Aortic smooth muscle cell (primary cell): ENCODE measurements around the genes SEPTIN10, SOWAHC, RGPD5, MERTK, TMEM87B and RGPD8.

GRCh38 chr2:109613224-109614280 lies at the start of gene SEPTIN10:
TSS of gene SEPTIN10 (minus strand) at chr2:109613966.
- RRBS, result 2% methylated on average over 36 of the region's 114 CpGs

- RRBS, result 1% methylated on average over 39 of the region's 70 CpGs
These were observed at the start of gene SOWAHC for GRCh38 chr2:109614281-109614772. TSS of gene SOWAHC (plus strand) at chr2:109614364.

DNA sequence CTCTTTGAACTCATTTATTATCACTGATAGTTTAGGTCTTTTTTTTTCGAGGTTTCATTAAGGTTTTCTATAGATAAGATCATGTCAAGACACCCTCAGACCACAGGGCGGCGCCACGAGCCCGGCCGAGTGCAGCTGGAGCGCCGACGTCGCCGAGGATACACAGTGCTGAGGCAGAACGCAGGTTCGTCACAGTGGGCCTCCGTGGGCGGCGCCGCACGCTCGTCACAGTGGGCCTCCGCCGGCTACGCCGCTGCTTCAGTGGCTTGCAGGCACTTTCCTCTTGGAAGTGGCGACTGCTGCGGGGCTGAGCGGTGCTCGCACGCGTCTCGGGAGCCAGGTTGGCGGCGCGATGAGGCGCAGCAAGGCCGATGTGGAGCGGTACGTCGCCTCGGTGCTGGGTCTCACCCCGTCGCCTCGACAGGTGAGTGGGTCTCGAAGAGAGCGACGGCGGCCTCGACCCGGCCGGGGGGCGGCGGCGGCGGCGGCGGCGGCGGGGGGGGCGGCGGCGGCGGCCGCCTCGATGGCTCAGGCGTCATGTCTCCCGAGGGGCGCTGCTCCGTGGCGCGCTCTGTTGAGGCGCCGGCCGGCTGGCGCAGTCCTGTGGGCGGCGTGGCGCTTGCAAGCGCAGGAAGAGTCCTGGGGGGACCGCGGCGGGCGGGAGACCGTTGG lies at the start of gene RGPD5:
Gene RGPD5 (plus strand): TSS at position 192 of the 672 bp plus-strand sequence.
- RRBS, result 6% methylated on average over 9 of the region's 82 CpGs

GRCh38 chr2:110104373-110104934 lies 11.2 kb downstream of the MALL start:
- RRBS, result no CpG with 5 or more reads among the region's 6 CpGs

- RRBS, result no CpG with 5 or more reads among the region's 3 CpGs
These were observed 9.3 kb upstream of the MALL start for GRCh38 chr2:110124876-110125299.

- RRBS, result no CpG with 5 or more reads among the region's 3 CpGs
These were observed 20.0 kb downstream of the BUB1 start for GRCh38 chr2:110657848-110658273.

DNA sequence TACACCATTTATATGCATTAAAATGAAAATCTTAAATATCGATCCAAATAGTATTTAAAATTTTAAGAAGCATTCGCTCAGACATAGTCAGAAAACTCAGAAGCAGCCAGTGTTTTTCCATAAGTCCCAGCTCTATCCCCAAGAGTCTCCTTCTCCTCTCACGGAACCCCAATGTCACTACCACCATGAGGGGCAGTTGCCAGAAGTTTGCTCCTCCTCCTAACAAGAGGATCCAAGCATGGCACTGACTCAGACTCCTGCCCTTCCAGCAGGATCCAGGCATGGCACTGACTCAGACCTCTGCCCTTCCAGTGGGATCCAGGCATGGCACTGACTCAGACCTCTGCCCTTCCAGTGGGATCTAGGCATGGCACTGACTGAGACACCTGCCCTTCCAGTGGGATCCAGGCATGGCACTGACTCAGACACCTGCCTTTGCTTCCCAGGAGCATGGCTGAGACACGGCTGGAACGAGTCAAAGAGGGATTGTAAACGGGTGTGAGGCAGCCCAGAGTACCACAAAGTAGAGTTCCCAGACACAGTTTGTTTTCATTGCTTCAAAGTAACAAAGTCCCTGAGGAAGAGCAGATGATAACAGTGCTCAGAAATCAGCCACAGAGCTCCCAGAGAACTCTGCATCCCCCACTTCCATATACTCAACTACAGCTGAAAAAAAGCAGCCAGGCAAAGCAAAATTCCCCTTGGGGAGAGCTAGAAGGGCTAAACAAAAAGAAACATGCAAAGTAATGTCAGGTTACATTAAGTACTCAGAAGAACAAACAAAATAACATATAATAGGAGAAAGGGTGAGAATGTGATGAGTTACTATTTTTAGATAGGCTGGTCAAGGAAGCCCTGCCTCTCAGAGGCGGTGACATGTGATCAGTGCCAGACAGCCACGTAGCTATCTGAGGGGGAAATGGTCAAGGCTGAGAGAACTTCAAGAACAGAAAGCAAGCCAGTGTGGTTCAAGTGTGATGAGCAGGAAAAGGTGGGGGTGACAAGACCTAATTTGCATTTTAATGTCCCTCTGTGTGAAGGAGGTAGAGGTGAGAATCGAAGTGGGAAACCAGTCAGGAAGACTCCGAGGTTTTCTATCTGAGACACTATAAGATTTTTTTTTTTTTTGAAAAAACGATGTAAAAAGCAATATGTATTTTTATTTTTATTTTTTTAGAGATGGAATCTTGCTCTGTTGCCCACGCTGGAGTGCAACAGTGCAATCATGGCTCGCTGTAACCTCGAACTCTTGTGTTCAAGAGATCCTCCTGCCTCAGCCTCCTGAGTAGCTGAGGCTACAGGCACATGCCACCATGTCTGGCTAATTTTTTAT lies 2.9 kb downstream of the BUB1 start:
- RRBS, result no CpG with 5 or more reads among the region's 14 CpGs

DNA sequence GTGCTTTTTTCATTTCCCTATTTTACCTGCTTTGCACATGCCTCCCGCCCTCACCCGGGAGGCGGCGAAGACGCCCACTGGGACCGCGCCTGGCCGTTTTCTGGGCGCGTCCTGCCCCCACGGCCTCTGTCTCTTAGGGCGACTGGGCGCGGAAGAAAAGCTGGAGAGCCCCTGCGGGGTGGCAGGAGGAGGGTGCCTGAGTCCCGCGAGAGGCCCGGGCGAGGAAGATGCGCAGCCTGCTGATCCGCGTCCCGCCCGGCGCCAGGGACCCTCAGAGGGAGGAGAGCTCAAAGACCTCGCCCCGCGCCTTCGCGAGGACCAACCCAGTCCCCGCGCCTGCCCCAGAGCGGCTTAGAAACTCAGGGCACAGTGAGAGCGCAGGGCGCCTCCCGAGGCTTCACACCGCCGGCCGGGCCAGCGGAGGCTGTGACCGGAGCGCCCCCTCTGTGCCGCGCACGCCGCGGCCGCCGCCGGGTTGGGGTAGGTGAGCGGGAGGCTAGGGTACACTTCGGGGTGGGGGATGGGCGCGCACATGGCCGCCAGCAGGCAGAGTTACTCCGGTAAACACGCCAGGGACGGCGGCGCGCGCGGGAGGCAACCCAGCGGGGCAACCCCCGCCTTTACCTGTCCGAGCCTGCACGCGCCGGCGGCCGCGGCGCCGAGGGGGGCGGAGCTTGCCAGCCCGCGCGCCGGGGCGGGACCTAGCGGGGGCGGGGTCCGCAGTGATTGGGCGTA lies 416 bp upstream of the BCL2L11 start:
- RRBS, result 1% methylated on average over 44 of the region's 84 CpGs

DNA sequence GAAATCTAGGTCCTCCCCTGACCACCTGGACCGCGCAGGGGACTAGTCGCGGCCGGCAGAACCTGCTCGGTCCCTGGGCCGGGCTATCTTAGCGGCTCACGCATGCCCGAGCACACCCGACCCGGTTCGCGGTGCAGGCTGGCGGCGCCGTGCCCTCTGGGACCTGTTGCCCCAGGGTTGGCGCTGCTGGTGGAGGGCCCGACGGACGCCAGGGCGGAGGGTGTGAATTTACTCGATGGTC lies 1.0 kb downstream of the BCL2L11 start:
- RRBS, result 6% methylated on average over 6 of the region's 23 CpGs

DNA sequence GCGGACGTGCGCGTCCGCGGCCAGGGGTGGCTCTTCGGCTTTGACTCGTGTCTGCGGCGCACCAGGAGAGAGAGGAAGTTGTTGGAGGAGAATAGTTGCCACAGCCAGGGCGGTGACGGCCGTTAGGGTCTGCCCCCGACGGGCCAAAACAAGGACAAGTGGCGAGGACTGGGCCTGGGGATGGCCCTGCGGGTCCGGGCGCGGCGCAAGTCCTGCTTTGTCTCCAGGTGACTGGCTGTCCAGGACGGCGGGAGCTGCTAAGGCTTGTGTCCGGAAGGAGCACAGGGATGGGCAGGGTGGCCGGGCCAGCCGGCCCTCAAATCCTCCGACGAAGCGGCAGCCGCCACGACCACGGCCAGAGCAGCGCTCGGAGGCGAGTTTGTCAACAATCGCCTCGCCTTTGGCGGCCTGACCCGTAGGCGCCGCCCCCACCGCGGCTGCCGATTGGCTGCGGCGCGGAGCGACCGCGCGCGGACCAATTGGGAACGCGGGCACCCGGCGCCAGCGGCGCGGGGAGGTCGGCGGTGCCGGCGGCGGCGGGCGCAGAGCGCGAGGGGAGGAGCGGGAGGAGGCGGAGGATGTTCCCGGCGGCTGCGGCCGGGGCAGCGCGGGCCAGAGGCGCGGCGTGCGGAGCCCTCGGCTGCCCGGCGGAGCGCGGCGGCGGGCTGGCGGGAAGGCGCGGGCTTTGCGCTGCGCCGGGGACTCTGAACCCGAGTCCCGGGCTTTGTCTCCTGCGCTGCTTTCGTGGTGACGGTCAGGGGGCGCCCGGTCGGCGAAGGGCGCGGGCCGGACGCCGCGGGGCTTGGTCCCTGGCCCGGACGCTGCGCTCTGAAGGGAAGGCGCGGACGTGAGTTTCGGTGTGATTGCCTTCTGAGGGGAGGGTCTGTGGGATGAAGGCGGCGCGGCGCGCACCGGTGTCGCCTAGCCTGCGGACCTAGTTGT lies 1.6 kb downstream of the BCL2L11 start:
- RRBS, result 2% methylated on average over 53 of the region's 123 CpGs

DNA sequence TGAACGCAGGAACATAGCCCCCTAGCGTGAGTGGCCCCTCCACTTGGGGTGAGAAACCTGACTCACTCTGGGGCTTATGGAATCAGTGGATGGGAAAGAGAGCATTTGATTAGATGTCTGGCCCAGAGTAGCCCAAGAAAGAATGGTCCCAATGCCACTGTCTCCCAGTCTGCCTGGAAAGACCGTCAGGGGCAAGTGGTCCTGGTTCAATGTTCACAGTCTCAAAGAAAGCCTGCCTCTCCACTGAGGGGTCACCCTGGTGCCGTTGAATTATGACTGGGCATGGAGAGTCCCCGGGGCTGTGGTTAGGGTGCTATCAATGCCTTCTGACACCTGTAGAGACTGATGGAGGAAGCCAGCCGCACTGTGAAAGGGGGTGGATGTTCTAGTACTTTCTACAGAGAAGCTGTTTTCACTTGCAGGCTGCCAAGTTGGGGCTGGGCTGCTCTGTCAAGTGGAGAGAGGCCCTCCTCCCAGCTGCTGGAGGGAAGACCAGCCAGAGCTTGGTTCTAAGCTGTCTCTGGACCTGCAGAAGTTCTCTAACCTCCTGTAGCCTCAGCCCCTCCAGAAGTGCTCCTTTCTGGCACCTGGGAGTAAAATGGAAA lies 80.4 kb downstream of the BCL2L11 start:
- RRBS, result no CpG with 5 or more reads among the region's 6 CpGs

DNA sequence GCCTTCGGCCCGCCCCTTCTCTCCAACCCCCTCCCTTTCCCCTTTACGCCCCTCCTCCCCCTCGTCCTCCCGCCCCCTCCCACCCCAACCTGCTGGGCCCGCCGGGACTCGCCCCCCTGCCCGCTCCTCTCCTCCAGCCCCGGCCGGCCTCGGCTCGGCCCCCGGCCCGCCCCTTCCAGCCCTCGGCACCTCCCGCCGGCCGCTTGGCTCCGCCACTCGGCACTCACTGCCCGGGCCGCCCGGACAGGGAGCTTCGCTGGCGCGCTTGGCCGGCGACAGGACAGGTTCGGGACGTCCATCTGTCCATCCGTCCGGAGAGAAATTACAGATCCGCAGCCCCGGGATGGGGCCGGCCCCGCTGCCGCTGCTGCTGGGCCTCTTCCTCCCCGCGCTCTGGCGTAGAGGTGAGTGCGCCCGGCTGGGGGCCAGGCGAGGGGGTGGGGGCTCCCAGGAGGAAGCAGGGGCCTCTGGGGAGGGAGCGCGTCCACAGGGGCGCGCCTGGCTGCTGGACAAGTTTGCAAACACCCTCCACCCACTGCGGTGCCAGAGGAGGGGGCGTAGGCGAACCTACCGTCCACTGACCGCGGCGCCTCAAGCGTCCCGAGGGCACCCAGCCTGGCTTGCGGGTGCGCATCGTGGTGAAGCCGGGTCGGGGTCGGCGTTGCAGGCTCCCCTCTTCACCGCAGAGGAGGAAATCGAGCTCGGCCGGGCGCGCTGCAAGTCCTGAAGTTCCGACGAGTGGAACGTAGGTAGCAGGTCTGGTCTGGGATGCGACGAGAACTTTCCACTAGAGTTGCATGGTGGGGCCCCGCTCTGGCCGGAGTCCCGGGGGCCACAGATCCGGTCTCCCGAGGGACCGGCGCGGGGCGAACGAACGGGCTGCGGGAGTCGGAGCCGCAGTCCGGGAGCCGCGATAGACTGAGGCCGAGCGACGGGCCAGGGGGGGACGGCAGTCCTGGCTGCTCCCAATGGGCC lies at the start of gene MERTK:
Gene MERTK (plus strand): TSS at position 215 of the 975 bp plus-strand sequence.
- RRBS, result 4% methylated on average over 38 of the region's 96 CpGs

GRCh38 chr2:112031336-112032791 lies 23.2 kb upstream of the TMEM87B start:
- RRBS, result no CpG with 5 or more reads among the region's 17 CpGs

GRCh38 chr2:112050306-112050692 lies 4.8 kb upstream of the TMEM87B start:
- RRBS, result no CpG with 5 or more reads among the region's 1 CpG

DNA sequence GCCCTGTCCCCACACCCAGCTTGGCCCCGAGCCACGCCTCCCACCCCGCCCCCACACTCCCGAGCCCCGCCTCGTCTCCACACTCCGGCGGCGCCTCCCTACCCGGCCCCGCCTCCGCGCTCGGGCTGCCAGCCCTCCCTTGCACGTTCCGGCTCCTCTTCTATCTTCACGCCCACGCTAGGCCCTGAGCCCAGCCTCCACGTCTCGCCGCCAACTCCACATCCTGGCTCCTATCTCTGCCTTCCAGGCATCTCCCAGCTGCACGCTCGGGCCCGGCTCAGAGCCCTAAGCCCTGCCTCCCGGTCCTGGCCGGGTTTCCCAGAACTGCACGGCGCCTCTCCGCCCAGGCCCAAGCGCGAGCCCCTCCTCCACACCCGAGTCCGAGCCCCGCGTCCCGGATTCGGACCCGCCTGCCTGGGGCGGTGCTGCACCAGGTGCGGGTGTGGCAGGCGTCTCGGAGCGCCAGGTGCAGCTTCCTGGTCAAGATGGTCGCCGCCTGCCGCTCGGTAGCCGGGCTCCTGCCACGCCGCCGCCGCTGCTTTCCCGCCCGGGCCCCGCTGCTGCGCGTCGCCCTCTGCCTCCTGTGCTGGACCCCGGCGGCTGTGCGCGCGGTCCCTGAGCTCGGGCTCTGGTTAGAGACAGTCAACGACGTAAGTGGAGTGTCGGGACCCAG lies at the start of gene TMEM87B:
Gene TMEM87B (plus strand): TSS at position 163 of the 673 bp plus-strand sequence.
- RRBS, result 2% methylated on average over 35 of the region's 67 CpGs

GRCh38 chr2:112082465-112082819 lies 27.4 kb downstream of the TMEM87B start:
- RRBS, result no CpG with 5 or more reads among the region's 5 CpGs

GRCh38 chr2:112309674-112310353 lies 34.4 kb downstream of the ZC3H6 start:
- RRBS, result no CpG with 5 or more reads among the region's 3 CpGs

DNA sequence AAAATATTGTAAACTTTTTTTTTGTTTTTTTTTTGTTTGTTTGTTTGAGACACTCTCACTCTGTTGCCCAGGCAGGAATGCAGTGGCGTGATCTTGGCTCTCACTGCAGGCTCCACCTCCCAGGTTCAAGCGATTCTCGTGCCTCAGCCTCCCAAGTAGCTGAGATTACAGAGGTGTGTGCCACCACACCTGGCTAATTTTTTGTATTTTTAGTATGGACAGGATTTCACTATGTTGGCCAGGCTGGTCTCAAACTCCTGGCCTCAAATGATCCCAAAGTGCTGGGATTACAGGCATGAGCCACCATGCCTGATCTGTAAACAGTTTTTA lies 40.1 kb downstream of the ZC3H6 start:
- RRBS, result no CpG with 5 or more reads among the region's 3 CpGs

DNA sequence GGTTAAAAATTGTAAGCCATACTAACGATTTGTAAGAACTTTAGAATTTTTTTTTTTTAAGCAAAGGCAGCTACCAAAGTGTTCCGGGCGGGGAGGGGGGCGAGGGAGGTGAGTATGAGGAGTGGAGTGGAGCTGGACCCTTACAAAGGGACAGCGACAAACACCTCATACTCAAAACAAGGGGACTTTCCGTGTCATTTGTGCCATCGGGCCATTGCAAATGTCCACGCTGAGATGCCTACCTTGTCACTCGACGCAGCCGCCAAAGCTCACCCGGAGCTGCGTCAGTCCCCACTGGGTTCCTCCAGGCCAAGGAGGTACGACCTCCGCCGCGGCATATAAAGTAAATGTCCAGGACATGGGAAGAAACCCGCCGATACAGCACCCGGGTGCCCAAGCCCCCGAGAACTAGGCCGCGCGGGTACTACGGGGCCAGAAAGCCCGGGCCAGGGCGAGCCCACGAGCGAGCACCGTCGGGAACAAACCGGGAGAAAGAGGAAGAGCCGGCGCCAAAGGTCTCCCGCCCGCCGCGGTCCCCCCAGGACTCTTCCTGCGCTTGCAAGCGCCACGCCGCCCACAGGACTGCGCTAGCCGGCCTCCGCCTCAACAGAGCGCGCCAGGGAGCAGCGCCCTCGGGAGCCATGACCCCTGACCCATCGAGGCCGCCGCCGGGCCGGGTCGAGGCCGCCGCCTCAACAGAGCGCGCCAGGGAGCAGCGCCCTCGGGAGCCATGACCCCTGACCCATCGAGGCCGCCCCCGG lies 977 bp downstream of the RGPD8 start:
- RRBS, result 19% methylated on average over 5 of the region's 64 CpGs

DNA sequence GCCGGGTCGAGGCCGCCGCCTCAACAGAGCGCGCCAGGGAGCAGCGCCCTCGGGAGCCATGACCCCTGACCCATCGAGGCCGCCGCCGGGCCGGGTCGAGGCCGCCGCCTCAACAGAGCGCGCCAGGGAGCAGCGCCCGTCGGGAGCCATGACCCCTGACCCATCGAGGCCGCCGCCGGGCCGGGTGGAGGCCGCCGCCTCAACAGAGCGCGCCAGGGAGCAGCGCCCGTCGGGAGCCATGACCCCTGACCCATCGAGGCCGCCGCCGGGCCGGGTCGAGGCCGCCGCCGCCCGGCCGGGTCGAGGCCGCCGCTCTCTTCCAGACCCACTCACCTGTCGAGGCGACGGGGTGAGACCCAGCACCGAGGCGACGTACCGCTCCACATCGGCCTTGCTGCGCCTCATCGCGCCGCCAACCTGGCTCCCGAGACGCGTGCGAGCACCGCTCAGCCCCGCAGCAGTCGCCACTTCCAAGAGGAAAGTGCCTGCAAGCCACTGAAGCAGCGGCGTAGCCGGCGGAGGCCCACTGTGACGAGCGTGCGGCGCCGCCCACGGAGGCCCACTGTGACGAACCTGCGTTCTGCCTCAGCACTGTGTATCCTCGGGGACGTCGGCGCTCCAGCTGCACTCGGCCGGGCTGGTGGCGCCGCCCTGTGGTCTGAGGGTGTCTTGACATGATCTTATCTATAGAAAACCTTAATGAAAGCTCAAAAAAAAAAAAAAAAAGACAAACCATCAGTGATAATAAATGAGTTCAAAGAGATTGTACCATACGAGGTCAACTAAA lies at the start of gene RGPD8:
Gene RGPD8 (minus strand): TSS at position 597 of the 787 bp plus-strand sequence.
- RRBS, result no CpG with 5 or more reads among the region's 87 CpGs